ENCODE measurements around a stretch of chr9.

DNA sequence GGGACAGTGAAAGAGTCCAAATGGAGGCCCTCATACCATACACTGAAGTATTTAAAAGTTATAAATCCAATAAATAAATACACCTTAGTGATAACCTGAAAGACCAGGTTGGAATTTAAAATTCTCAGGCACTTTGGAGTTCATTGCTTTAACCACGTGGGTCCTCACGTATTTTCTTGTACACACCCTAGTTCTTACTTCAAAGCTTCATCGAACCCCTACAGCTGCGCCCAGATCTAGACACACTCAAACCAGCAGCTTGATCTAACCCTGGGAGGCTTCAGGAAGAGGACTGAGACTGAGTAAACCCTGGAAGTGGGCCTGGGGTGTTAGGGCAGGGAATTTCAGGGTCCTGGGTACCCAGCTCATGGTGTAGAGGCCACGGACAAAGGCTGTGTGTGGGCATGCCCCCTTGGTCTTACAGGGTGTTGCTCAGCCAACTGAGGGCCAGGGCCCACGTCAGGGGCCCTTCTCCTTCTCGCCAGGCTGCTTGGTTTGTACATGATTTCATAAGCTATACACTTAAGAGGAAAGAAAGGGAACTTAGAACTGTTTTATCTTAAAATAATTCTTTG, 95.2 kb downstream of the TLE4 start:
- RRBS, result no CpG with 5 or more reads among the region's 7 CpGs

GRCh38 chr9:81306149-81306405, 383.3 kb downstream of the TLE1 start:
- RRBS, result no CpG with 5 or more reads among the region's 1 CpG

DNA sequence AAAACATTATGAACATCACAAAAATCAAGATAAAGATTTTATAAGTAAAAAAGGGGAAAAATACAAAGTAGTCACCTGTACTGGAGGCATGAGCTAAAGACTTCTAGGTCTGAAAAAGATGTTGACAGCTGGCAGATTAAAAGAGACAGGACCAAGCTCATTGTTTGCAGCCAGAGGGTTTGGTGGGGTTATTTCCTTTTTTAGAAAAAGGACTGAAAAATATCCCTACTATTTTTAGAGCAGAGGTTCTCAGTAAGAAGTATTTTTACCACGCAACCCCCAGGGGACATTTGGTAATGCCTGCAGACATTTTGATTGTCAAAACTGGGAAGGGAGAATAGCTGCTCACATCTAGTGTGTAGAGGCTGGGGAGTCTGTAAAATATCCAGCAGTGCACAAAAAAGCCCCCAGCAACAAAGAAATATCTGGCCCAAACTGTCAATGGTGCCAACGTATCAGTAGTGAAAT, 353.4 kb downstream of the TLE1 start:
- RRBS, result no CpG with 5 or more reads among the region's 2 CpGs

GRCh38 chr9:81592865-81593568, 96.3 kb downstream of the TLE1 start:
- RRBS, result no CpG with 5 or more reads among the region's 20 CpGs

DNA sequence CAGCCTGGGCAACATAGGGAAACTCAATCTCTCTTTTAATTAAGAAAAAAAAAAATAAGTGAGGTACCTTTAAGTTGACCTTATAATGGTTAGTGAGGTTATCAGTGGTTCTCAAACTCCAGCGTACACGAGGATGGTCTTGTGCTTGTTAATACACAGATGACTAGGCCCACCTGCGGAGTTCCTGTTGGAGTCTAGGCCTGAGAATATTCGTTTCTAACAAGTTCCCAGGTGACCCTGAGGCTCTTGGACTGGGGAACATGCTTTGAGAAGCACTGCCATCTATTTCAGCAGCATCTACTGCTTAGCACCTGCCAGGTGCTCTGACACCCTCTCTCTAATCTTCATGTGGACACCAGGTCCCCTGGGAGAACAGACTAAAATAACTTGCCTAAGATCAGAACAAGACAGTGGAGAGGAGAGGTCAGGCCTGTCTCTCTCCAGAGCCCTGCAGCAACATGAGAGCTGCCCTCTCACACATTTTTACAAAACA, 24.6 kb downstream of the TLE1 start:
- RRBS, result no CpG with 5 or more reads among the region's 4 CpGs

DNA sequence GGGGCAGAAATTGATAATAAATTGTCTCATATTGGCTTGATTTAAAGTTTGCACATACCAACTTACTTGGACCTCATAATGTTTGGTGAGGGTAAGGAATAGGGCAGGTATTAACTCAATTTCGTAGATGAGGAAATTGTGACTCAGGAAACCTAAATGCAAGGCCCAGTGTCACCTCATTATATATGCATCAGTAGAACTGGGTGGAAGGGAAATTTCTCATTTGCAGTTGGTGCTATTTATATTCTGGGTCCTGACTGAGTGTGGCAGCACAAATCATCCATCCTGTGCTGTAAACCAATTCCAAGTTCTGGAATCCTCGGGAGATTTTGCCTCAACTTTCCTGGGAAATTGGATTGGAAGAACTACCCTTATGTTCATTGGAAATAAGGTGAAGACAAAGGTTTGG, 103.1 kb downstream of the SPATA31D1 start:
- RRBS, result no CpG with 5 or more reads among the region's 2 CpGs

- RRBS, result no CpG with 5 or more reads among the region's 6 CpGs
These were observed 56.9 kb downstream of the RASEF start for GRCh38 chr9:83005764-83006698.

DNA sequence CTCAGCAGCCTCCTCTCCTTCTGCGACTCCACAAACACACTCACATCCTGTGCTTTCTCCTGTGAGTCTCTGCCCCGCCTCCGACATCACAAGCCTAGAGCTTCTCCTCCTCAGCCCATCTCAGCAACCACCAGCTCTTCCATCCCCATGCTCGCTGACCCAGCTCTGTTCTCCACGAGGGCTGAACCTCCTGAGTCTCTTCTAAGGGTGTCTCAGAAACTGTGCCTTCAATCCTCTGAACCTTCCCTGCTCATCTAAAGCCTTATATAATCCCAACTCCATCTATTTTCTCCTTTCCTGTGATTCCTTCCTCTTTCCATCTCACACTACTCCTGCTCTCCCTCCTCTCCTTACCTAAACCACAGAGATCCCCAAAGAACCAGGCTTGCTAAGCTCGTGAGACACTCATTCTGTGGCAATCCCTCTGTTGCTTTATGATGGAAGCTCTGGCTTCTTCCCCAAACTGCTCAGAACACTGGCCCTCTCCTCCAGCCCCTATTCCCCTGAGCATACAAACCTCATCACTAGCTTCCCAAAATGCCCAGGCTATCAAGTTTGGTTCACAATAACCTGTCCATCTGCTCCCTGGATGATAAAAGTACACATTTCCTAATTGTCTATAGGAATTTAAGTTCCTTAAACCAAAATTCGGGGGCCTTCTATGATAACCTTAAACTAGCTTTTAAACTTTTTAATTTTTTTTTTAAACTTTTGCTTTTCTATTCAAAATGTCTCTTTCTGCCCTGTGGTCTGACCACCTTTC, 55.1 kb downstream of the RASEF start:
- RRBS, result no CpG with 5 or more reads among the region's 7 CpGs

GRCh38 chr9:83061679-83061935, 1.3 kb downstream of the RASEF start:
- RRBS, result no CpG with 5 or more reads among the region's 5 CpGs

- RRBS, result no CpG with 5 or more reads among the region's 1 CpG
These were observed 30.1 kb downstream of the FRMD3 start for GRCh38 chr9:83508222-83508421.

DNA sequence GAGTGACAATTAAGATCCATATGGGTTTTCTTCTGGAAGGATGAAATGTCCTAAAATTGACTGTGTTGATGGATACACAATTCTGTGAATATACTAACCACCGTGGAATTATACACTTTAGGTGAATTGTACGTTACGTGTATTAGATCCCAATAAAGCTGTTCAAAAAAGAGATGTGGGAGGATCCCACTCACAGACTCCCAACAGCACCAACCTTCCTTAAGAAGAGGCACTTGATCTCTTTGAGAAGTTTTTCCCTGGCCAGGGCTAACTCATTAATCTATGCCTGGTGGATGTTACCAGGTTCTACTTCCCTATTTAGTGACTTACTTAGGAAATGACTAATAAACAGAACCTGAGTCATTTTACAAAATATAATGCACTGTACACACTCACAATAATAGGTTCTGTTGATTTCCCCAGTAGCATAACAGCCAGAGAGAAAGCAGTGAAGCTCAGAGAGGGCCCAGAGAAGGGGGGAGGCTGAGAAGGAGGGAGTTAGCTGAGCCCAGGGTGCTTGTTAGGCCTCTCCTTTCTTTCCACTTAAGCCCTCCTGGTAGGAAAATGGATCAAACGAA, 27.2 kb downstream of the FRMD3 start:
- RRBS, result no CpG with 5 or more reads among the region's 4 CpGs

DNA sequence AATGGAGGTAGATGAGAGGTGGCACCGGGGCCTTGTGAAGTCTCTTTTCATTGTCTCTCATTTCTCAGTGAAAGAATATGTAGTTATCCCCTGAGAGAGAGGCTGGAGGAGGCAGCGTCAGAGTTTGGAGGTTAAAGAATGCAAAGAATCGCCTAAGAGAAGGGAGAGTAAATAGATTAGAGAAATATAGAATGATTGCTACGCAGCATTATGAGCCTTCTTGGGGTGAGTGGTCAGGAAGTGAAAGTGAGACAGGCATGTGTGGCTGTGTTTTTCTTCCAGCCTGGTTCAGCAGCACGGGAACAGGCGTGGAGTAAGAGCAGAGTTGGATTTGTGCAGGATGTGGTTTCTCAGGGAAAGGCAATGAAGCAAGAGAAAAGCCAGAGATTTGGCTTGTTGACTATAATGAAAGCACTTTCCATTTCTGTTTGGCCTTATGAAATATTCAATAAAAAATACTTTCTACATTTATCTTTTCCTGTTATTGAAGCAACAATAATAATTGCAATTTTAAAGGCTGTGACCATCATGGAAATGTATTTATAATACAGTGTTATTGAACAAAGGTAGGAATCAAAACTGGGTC, 34.3 kb upstream of the FRMD3 start:
- RRBS, result no CpG with 5 or more reads among the region's 6 CpGs

DNA sequence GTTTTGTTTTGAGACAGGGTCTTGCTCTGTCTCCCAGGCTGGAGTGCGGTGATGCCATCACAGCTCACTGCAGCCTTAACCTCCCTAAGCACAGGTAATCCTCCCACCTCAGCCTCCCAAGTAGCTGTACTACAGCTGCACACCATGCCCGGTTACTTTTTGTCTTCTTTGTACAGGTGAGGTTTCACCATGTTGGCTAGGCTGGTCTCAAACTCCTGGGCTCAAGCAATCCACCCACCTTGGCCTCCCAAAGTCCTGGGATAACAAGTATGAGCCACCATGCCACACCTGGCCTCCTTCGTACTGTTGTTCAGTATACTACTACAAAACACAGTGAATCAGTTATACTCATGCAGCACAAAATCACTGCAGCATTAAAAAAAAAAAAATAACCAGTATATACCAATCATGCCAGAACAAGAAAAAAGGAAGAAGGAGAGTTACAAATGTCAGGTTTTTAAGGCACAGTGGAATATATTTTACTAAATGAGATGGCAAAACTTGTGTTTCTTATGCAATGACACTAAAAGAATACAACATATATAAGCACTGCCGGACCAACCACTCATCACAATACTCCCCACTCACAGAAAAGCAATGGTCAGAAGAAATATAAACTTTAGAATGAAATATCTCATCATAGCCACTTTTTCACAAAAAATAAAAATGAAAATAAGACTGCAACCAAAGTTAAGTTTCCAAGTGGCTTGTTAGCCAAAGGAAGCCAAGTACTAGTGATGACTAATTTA, 33.8 kb downstream of the UBQLN1 start:
- RRBS, result no CpG with 5 or more reads among the region's 4 CpGs

- RRBS, result no CpG with 5 or more reads among the region's 4 CpGs
These were observed 6.1 kb downstream of the UBQLN1 start for GRCh38 chr9:83701697-83702029.

- RRBS, result no CpG with 5 or more reads among the region's 6 CpGs
These were observed 30.0 kb upstream of the UBQLN1 start for GRCh38 chr9:83737777-83738101.

DNA sequence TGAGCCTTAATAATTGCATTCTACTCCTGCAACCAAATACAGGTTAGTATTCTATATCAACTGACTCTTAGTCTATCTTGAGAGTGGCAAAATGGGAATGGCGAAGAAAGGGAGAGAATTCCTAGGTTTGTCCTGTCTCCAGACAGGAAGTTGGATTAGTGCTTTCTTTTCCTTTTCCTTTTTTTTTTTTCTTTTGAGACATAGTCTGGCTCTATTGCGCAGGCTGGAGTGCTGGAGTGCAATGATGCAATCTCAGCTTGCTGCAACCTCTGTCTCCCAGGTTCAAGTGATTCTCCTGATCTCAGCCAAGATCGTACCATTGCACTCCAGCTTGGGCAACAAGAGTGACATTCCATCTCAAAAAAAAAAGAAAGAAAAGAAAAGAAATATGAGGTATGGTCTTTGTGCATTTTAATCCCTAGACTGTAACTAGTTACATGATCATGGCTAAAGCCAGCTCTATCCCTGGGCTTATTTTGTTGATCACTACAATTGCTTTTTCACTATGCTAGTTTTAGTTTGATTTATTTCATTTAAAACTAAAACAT, 12.6 kb upstream of the KIF27 start:
- RRBS, result no CpG with 5 or more reads among the region's 3 CpGs

DNA sequence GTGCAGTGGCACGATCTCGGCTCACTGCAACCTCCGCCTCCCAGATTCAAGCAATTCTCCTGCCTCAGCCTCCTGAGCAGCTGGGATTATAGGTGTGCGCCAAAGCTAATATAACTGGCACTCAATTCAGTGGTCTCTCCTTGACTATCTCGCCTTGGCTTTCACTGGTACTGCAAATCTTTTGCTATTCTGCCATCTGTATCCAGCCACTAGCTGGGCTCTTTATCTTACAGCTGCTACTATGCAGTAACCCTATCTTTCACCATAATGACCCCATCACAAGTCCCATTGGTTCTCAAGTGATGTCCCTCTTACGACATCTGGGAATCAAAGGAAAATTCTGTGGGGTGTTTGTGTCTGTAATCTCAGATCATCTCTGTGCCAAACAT, 9.0 kb upstream of the C9orf64 start:
- RRBS, result no CpG with 5 or more reads among the region's 6 CpGs

DNA sequence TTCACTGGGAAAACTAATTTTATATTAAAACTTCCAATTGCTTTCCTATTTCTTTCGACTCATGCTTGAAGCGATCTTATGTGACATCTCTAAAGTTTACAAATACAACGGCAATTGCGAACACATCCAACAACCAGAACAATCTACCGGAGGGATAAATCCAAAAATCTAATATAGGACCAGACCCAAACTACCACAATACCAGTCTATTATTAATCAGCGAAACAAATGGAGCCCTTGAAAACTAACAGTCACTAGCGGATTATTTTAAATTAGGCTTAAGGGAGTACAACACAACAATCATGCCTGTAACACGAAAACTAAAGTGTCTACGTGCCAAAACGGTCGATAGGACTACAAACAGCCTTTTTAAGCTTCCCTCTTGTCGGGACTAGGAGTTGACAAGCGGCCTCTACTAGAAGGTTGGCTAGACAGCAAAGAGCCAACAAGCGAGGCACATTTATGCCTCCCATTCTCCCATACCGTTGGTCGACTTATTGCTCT, 1.2 kb downstream of the HNRNPK start:
- RRBS, result no CpG with 5 or more reads among the region's 16 CpGs

DNA sequence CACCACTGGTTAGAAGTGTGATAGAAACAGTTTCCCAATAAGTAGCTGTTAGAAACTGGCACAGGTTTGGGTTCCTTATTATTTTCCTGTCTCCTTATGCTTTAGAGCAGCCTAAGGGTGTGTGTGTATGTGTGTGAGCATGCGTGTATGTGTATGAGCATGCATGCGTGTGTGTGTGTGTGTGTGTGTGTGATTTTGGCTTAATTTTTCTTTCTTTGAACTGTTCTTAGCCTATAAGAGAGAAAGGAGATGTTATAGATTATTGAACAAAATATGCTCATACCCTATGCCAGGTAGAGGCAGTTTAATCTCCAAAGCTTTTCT, 160.8 kb downstream of the NTRK2 start:
- RRBS, result no CpG with 5 or more reads among the region's 2 CpGs

GRCh38 chr9:84858269-84858704, 188.8 kb downstream of the NTRK2 start:
- RRBS, result no CpG with 5 or more reads among the region's 6 CpGs